BE2C (cell line): ENCODE results near the genes PIAS1 and NOX5.

DNA sequence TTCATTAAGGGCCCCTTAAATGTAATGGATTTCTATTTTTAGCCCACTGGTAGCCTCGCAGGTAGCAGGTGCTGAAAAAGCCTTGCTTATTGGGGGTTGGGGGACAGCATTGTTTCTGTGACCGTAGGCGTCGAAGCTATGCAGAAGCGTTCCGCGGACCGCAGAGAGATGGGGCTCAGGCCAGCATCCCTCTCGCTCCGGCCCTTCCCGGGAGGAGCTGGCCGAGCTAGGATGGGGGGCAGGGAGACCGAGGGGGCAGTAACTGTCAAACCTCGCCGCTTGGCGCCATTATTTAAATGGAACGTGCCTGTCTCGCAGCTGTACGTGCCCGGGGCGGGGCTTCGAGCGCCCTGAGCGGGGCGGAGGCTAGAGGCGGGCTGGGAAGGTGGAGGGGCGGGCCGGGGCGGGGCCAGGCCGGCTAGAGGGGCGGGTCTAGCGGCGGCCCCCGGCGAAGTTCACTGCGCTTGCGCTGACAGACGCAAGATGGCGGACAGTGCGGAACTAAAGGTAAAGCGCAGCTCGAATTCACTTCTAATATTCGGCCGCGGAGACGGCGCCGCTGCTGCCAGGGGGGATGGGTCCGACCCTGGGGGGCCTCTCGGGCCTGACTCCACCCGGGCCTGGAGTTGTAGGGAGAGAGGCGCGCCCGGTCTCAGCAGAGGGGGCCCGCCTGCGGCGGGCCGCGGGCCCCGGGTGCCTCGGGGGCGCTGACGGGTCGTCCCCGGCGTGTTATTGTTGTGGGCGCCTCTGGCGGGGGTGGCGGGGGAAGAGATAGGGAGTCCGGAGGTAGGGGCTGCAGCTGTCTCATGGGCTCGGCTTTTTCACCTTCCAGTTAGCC lies at the start of gene PIAS1:
Gene PIAS1 (plus strand): TSS at position 472 of the 838 bp plus-strand sequence.
- RRBS, result 1% methylated on average over 19 of the region's 71 CpGs

DNA sequence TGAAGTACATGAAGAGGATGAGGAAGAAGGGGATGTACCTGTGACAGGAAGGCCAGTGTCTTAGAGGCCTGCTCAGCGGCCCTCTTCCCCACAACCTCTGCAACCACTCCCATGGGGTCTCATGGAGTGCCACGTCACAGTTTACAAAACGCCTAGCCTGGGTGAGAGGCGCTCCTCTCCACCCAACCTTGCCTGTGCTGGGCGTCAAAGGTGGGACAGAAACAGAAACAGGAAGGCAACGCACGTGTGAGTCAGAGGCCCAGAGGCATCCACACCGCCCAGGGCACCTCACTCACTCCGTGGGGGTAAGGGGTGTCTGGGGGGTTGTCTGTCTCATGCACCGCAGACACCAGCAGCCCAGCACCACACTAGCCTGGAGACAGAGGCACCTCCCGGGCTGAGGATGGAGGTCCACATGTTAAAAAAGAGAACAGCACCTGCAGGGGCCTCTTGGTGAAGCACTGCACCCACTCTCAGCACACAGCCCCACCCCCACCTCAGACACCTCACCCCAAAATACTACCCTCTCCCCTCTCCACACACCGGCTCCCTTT lies 4.7 kb upstream of the CALML4 start:
- RRBS, result no CpG with 5 or more reads among the region's 12 CpGs

- RRBS, result no CpG with 5 or more reads among the region's 2 CpGs
Measured at GRCh38 chr15:68277514-68277565, 205 bp upstream of the FEM1B start.

DNA sequence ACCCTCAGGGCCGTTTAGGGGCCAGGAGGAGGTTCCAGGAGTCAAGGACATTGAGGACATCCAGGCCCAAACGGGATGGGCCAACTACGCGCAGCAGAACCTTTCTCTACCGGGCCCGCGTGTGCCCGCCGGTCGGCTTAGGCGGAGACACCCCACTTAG lies 99 bp upstream of the FEM1B start:
- RRBS, result 1% methylated on average over 3 of the region's 11 CpGs

GRCh38 chr15:68299606-68300214 lies 22.2 kb downstream of the FEM1B start:
- RRBS, result no CpG with 5 or more reads among the region's 3 CpGs

GRCh38 chr15:68300215-68300954 lies 22.8 kb downstream of the FEM1B start:
- RRBS, result no CpG with 5 or more reads among the region's 6 CpGs

GRCh38 chr15:68365930-68366749 lies 65.8 kb downstream of the ITGA11 start:
- RRBS, result no CpG with 5 or more reads among the region's 17 CpGs

DNA sequence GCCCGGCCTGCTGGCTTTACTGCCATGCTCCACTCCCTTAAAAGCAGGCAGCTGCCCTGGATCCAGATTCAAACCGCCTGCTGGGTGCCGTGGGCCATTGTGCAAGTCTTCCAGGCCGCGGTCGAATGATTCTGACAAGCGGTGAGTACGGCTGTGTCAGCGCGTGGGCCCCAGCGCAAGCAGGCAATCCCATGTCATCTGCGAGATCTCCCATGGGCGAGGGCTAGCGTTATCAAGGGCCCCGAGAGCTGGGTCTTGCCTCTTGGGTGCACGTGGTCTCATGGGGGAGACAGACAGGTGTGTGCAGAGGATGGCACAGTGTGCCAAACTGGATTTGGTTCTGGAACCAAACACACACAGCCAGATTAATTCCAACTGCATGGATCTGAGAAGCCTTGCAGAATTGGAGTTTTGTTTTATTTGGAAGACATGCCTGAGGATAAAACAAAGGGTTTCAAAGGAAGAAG lies 37.7 kb downstream of the CORO2B start:
- RRBS, result no CpG with 5 or more reads among the region's 16 CpGs

DNA sequence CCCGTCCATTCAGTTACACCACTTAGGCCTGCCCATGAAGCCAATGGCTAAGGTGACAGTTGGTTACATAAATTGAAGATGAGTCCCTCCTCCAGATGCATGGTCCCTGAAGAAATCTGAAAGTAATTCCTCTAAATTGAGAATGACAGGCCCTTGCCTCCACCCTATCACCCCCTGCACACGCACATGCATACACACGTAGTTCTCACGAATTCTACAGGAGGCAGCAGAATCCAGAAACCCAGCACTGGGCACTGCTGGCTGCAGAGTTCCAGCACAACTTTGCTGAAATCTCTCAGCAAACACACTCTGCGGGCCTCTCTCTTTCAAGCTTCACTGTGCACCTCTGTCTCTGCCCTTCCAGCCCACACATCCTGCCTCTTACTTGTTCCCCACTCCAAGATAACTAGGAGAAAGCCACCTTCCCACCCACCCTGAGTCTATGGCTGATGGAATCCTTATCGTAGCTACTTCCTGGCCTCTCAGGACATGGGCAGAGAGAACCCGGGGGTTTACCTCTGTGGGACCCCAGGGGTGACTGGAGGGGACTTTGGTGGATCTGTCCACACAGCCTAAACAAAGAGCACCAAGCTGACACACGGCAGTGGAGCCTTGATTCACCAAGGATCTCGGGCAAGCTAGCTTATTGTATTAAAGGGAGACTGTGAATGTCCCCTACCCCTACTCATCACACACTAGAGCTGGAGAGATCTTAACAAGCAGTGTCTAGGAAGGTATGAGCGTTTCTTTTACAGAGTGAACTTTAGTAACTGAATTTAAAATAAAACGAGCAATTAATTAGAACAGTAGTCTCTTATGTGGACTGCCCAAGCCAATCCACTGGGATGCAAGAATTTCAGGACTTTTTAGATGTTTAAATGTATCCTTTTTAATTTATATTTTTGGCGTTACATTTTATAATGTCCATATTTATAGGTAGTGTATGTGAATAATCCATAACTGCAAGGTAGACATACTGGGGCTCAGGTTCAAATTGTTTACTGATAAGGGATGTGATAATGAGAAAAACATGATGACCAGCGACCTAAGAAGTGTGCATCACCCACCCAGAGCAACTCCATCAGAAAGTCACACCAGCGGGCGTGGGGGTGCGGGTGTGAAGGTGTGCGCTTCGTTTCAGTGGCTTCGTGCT lies 11.7 kb downstream of the ANP32A start:
- RRBS, result no CpG with 5 or more reads among the region's 19 CpGs

DNA sequence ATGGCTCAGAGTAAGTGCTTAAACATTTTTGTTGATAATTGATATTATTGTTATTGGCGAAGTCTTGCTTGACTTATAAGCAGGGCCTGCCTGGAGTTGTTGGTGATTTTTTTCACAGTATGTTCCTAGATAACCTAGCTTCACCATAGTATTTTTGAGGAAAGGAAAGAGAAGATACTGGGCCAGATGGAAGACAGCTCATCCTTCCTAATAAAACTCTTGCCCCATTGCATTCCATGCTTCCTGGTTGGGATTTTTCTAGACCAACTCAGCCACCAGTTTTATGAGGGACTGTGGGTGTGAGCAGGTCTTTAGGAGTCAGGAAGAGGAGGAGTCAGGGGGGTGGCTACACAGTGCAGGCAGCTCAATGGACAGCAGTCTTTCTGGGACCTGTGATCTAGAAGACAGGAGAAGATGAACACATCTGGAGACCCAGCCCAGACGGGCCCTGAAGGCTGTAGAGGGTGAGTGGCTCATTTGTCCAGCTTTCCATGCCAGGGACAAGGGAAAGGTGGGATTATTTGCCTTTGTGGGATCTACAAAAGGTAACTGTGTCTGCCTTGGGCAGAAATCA lies at the start of gene NOX5:
Gene NOX5 (plus strand): TSS at position 374 of the 574 bp plus-strand sequence.
- RRBS, result no CpG with 5 or more reads among the region's 2 CpGs

DNA sequence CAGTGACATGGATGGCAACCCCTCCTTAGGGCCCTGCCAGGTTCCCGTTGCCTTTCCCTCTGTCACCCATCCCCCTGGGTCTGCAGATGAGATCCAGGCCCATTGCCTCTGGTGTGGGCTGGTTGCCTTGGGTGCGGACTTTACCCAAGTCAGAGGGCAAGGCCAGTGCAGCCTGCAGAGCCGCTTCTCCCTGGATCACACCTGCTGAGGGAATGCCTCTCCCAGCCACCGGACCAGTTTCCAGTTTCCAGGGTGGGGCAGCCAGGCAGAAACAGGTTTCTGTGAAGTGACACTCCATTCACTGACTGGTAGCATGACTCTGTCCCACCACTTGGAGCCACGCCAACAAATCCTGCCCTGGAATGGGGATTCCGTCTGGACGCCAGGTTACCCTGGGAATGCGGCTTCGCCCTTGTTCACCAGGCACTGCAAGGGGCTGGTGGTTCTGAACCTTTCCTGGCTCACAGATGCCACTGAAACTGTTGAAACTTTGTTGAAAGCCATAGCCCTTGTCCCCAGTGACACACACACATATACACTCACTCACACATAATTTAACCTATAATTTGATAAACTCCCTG lies 30.1 kb downstream of the PAQR5 start:
- RRBS, result no CpG with 5 or more reads among the region's 9 CpGs

- RRBS, result no CpG with 5 or more reads among the region's 9 CpGs
Measured at GRCh38 chr15:69455578-69456752, 3.3 kb downstream of the RPLP1 start.

- RRBS, result 8% methylated on average over 1 of the region's 19 CpGs
Measured at GRCh38 chr15:69578484-69579330, 126.1 kb downstream of the RPLP1 start.

DNA sequence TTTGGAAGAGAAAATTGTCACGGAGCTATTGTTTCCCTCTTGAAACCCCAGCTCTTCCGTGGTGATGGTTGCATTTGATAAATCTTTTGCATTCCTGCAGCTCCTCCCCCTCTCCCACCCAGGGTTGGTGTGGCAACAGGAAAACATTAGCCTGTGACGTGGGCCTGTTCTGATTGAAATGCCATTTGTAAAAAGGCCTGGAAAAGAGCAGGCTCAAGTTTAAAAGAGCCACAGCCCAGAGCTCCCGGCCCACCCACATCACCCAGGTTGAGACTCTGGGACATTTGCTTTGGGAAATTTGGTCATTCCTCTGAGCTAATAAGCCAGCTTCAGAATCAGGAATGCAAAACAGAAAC lies 282.5 kb downstream of the RPLP1 start:
- RRBS, result no CpG with 5 or more reads among the region's 4 CpGs

DNA sequence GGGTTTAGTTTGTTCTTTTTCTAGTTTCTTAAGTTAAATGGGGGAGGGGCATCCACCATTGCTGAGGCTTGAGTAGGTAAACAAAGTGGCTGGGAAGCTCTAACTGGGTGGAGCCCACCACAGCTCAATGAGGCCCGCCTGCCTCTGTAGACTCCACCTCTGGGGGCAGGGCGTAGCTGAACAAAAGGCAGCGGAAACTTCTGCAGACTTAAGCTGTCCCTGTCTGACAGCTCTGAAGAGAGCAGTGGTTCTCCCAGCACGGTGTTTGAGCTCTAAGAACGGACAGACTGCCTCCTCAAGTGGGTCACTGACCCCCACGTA lies 316.7 kb downstream of the RPLP1 start:
- RRBS, result no CpG with 5 or more reads among the region's 6 CpGs

- RRBS, result no CpG with 5 or more reads among the region's 8 CpGs
Measured at GRCh38 chr15:69818553-69818928, 279.2 kb downstream of the TLE3 start.

GRCh38 chr15:70046261-70047372 lies 51.1 kb downstream of the TLE3 start:
- RRBS, result no CpG with 5 or more reads among the region's 12 CpGs

GRCh38 chr15:70049271-70050023 lies 48.3 kb downstream of the TLE3 start:
- RRBS, result no CpG with 5 or more reads among the region's 27 CpGs

GRCh38 chr15:70055005-70056174 lies 42.3 kb downstream of the TLE3 start:
- RRBS, result no CpG with 5 or more reads among the region's 32 CpGs

- RRBS, result 1% methylated on average over 7 of the region's 38 CpGs
Measured at GRCh38 chr15:70062172-70062985, 35.3 kb downstream of the TLE3 start.